Epithelial cell of alveolus of lung (primary cell): ENCODE data around the genes CCL3L3, LHX1 and TBC1D3K.

DNA sequence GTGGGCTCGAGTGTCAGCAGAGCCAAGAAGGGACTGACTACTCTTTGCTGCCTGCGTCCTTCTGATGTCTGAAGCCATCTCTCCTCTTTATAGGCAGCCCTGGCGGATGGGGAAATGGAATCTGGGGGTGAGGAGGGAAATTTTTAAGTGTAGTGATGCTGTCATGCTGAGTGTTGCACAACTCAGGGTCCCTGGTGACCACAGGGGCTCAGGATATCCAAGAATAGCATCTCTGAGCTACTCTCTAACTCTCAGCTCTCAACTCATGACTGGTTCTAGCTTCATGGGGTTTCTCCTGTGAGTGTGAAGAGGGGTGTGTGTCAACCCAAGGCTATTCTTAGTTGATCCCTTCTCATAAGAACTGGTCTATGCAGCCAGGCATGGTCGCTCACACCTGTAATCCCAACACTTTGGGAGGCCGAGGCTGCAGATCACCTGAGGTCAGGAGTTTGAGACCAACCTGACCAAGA lies at the start of gene CCL3L3:
Gene CCL3L3, minus strand, starts transcription at position 63 of the 470 bp plus-strand sequence.
- RAMPAGE, long total RNA, result no peak
- RRBS, result no CpG with 5 or more reads among the region's 5 CpGs

GRCh38 chr17:36602265-36603290 lies 1.2 kb downstream of the MRM1 start:
- RAMPAGE, long total RNA, result no peak
- RRBS, result no CpG with 5 or more reads among the region's 27 CpGs

DNA sequence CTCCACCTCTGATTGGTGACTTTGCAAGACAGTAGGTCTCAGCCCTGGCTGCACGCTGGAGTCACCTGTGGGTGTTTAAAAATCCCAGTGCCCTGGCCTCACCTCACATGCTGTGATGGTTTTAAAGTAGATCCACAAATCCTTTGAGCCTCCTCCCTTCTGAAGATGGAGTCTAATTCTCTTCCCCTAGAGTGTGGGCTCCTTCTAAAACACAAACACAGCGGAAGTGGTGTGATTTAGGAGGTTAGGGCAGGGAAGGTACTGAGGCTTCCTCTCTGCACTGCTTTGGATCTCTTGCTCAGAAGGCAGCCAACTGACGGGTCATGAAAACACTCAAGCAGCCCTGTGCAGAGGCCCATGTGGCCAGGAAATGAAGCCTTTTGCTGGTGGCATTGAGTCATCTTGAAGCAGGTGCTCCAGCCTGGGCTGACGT lies 72.7 kb downstream of the MRM1 start:
- RAMPAGE, long total RNA, result no peak
- RRBS, result no CpG with 5 or more reads among the region's 4 CpGs

GRCh38 chr17:36721403-36721986 lies 120.1 kb downstream of the MRM1 start:
- RAMPAGE, long total RNA, result no peak
- RRBS, result no CpG with 5 or more reads among the region's 7 CpGs

DNA sequence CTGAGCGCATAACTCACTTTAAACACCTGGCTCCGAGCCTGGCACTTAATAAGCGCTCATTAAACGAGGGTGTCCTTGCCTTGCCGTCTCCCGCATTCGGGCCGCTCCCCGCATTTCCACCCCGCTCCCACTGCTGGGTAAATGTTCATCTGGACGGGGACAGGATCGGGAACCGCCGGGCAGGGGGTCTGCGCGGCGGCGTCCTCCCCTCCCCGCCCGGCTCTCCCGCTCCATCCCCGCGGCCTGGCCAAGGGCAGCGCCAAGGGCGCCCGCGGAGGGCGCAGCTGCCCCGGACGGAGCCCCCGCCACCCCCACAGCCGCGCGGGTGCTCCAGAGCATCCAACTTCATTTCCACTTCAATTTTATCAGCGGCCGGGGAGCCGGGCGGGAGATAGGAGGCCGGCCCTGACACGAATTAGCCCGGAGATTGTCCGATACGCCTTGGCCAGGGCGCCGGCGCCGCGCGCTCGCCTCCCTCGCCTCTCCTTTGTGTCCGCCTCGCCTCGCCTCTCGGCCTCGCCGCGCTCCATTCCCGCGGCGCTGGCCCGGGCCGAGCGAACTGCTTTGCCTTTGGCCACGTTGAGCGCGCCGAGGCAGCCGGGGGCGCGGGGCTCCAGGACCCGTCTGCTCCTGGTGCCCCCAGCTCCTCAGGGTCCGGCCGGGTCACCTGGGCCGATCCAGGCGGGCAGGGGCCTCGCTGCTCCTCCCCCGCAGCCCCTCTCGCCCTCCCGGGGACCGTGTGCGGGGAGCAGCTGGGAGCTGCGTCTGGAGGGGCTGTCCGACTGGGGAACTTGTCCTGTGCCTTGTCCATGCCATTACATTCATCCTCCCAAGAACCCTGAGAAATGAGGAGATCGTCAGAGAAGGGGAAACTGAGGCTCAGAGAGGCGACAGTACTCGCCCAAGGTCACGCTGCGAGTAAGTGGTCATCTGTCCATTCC lies 129.0 kb upstream of the LHX1 start:
- RAMPAGE, long total RNA, result no peak
- RRBS, result no CpG with 5 or more reads among the region's 89 CpGs

GRCh38 chr17:36937465-36937960 lies at the start of gene LHX1:
Gene LHX1, plus strand, starts transcription at chr17:36937475.
- RAMPAGE, long total RNA, result no peak
- RRBS, result no CpG with 5 or more reads among the region's 42 CpGs

- RAMPAGE, long total RNA, result no peak
- RRBS, result no CpG with 5 or more reads among the region's 11 CpGs
Observed at GRCh38 chr17:37082644-37083386, 134.1 kb downstream of the AATF start.

DNA sequence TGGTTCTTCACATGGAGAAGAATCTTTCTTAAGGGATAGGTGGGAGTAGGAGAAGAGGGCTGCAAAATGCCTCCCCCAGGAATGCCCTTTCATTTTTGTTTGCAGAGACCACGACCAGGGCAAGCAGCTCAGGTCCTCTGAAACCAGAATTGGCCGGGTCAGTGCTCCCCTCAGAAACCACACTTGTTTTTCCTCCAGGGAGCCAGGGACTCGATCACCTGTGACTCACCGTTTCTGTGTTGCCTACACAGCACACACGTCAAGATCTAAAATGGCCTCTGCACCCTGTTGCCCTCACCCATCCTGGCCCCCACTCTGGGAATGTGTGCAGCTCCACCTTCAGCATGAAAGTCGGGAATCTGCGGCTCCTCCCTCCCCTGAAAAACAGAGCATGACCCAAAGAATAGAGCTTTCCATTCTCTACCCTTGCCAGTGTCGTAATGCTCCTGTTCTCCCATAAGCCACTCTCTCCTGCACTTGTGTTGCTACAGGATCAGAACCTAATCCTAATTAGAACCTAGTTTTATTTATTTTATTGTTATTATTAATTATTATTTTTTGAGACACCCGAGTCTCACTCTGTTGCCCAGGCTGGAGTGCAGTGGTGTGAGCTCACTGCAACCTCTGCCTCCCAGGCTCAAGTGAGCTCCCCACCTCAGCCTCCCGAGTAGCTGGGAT lies 36.0 kb downstream of the HNF1B start:
- RAMPAGE, long total RNA, result no peak
- RRBS, result no CpG with 5 or more reads among the region's 10 CpGs

DNA sequence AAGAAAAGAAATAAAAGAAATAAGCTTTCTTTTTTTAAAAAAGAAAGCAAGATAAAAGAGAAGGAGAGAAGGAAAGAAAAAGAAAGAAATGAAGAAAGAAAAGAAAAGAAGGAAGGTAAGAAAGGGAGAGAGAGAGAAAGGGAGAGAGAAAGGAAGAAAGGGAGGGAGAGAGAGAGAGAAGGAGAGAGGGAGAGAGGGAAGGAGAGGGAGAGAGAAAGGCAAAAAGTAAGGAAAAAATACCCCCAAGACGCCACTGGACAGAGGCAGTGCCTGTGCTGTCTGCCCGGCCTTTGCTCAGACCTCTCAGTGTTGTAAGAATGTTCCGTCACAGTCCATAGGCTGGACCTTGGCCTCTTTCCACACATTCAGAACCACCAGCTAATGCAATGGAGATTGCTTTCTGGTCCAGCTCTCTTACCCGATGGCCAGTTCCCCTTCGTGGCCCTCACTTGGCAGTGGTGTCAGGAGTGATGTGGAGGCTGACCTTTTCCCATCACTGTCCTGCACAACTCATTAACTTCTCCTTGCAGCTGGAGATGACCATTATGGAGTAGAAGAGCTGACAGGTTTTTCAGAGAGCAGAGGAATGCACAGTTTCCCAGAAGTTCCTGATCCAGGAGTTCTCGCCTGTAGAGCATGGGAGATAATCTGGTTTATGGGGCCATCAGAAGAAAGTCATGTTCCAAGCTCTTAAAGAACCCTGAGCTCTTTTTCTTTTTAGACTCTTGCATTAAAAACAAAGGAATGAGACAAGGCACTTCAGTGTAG lies 14.4 kb upstream of the HNF1B start:
- RAMPAGE, long total RNA, result no peak
- RRBS, result no CpG with 5 or more reads among the region's 6 CpGs

- RAMPAGE, long total RNA, result no peak
- RRBS, result no CpG with 5 or more reads among the region's 17 CpGs
Observed at GRCh38 chr17:37924090-37924668, at the start of gene TBC1D3K. Gene TBC1D3K, plus strand, starts transcription at chr17:37924415.

- RAMPAGE, long total RNA, result no peak
- RRBS, result no CpG with 5 or more reads among the region's 9 CpGs
Observed at GRCh38 chr17:38295647-38295989, 1.4 kb upstream of the MRPL45 start.

DNA sequence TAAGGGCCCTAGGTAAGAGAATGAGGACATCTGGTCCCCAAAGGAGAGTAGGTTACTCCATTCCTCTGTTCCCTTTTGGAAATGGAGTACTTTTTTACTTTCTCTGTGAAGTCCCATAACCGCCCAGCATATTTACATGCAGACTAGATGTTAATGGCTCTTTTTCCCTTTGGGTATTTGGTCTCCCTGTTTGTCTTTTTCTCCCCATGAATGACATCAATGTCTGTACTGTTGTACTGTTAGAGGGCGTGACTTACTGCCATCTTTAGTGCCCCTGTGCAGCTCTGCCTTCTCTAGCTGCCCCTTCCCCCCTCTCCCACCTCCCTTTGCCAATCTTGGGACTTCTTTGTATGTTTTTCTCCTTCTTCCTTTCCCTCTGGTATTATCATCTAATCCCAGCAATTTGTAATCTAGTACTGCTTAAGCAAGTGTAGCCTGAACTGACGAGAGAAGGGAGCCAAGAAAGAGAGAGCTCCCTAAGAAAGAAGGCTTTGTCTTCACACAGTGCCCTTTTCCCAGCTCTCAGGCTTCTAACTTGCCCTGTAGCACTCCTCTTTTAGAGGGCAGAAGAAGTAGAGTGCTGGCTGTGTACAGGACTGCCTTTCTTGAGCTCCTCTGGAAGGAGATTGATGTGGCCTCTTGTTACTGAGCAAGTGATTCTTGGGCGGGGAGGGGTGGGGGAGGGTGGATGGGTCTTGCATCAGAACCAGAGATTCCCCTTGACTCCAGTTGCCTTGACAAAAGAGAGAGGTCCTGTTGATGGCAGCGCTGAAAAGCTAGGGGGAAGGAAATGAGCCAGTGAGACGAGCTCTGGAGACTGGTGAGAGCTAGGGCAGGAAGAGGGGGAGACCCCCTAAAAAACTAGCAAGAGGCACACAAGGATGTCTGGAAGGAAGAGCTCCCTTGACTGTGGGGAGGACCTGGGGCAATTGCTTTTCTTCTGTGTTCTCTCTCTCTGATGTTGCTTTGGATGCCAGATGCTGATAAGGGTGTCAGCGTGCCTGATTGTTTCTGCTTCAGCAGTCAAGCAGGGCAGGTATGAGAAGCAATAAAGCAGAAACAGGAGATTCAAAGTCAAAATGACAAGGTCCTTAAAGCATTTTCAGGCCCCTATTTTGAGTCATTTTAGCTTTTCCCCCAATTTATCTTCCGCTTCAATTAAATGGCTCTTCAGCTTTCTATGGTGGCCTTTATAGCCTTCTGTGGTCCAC lies 18.6 kb downstream of the GPR179 start:
- RAMPAGE, long total RNA, result no peak
- RRBS, result no CpG with 5 or more reads among the region's 8 CpGs

GRCh38 chr17:38352560-38353168 lies 1.0 kb downstream of the SOCS7 start:
- RAMPAGE, long total RNA, result no peak
- RRBS, result no CpG with 5 or more reads among the region's 40 CpGs

GRCh38 chr17:38509688-38510011 lies 81.4 kb downstream of the ARHGAP23 start:
- RAMPAGE, long total RNA, result no peak
- RRBS, result no CpG with 5 or more reads among the region's 24 CpGs

DNA sequence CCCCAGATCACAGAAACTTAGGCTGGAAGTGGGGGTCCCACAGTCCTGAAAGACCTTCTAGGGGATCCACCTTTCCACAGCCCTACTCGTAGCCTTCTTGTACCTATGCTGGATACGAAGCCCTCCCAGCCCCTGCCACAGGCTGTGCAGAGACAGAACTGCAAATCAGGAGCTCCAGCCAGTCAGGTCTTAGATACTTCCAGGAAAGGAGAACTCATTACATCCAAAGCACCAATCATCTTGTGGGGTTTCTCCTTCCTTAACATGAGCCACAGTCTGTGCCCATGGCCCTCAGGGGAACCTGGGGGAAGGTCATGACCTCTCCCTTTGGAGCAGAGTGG lies 14.8 kb downstream of the SRCIN1 start:
- RAMPAGE, long total RNA, result no peak
- RRBS, result no CpG with 5 or more reads among the region's 2 CpGs

DNA sequence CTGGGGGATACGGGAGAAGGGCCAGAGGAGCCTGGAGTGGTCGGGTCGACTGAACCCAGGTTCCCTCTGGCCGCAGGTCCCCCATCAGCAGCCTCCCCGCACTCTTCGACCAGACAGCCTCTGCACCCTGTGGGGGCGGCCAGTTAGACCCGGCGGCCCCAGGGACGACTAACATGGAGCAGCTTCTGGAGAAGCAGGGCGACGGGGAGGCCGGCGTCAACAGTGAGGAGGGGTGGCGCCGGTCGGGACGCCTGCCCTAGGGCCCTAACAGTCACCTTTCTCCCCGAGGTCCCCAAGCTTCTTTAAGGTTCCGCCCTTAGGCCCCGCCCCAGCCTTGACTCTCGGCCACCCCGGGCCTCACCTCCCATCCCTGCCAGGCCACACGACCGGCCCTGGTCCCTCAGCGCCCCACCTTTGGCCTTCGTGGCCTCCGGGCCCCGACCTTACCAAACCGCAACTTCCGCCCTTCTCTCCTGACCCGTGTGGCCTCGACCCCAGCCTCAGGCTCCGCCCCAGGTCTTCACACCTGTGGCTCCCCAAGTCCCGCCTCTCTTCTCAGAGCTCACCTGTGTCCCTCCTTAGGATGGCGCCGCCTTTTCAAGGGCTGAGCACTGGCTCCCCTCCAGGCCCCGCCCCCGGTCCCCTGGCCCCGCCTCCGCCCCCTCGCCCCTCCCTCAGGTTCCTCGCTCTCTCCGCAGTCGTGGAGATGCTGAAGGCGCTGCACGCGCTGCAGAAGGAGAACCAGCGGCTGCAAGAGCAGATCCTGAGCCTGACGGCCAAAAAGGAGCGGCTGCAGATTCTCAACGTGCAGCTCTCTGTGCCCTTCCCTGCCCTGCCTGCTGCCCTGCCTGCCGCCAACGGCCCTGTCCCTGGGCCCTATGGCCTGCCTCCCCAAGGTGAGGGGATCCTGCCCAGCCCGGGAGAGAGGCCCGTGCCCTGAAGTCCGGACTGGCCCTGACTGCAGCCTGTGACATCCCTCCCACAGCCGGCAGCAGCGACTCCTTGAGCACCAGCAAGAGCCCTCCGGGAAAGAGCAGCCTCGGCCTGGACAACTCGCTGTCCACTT lies 10.1 kb upstream of the CISD3 start:
- RAMPAGE, long total RNA, result no peak
- RRBS, result no CpG with 5 or more reads among the region's 62 CpGs

- RAMPAGE, long total RNA, result no peak
Observed at GRCh38 chr17:38796493-38796840, 2.9 kb downstream of the PIP4K2B start.

DNA sequence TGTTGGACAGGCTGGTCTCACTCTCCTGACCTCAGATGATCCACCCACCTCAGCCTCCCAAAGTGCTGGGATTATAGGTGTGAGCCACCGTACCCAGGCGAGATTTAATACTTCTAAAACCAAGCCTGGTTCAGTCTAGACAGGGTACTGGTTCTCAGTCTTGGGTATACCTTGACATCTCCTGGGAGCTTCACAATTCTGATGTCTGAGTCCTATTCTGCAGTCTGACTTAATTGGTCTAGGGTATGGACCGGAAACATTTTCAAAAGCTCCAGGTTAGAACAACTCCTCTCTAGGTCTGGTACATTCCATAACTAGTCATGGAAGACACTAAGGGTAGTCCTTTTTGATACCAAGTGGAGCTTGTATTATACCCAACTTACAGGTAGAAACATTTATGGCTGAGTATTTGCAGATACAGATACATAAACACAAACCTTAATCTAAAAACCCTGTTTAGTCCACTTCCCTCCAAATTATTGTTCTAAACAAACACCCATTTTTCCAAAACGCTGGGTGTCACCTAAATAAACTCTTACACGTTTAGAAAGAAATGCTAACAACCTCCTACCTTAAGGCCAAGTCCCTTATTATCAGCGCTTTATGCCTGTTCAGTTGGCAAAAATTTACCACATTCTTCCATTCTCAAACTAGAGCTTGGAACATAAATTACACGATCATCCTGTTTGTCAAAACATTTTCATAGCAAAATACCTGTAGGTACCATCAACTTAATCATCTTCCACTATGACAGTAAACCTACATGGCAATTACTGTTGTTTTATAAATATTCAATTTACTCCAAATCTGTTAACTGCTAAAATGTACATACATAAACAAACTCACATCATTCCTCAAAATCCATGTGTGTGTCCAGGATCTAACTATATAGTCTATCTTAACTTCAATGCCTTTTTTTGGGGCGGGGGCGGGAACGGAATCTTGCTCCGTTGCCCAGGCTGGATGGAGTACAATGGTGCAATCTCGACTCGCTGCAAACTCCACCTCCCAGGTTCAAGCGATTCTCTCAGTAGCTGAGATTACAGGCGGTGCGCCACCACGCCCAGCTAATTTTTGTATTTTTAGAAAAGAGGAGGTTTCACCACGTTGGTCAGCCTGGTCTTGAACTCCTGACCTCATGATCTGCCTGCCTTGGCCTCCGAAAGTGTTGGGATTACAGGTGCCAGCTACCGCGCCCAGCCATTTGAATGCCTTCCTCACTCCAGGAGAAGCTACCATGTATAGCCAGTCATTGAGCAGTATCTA lies 4.7 kb downstream of the RPL23 start:
- RAMPAGE, long total RNA, result no peak
- RRBS, result no CpG with 5 or more reads among the region's 21 CpGs

GRCh38 chr17:38861281-38861962 lies 7.9 kb upstream of the RPL23 start:
- RAMPAGE, long total RNA, result no peak
- RRBS, result no CpG with 5 or more reads among the region's 12 CpGs

DNA sequence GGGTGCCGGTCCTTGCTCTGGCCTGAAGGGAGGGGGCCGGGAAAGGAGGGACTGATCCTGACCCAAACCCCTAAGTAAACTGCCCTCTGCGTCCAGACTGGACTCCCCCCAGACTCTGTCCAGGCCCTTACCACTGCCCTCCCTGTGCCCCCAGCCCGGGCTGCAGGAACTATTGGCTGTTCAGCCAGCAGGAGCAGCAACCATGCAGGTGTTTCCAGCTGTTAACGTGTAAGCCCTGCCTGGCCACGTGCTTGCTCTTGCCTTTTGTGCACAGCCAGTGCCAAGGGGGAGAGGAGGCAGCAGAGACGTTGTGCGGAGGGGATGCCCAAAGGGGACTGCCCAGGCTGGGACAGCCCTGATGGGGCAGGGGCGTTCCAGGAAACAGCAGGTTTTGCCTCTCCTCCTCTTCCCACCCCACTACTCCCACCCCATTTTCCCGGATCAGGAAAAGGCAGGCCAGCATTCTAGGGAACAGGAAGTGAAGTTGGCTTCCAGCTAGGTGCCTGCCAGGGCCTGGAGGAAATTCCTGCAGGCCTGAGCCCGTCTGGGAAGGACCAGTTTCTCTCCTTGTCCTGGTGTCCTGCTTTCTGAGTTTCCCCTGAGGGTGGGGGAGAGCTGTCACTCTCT lies 38.8 kb downstream of the LASP1 start:
- RAMPAGE, long total RNA, result no peak
- RRBS, result no CpG with 5 or more reads among the region's 11 CpGs